Measurements from ENCODE around the genes CEACAM21, ERFL and ATP1A3.

DNA sequence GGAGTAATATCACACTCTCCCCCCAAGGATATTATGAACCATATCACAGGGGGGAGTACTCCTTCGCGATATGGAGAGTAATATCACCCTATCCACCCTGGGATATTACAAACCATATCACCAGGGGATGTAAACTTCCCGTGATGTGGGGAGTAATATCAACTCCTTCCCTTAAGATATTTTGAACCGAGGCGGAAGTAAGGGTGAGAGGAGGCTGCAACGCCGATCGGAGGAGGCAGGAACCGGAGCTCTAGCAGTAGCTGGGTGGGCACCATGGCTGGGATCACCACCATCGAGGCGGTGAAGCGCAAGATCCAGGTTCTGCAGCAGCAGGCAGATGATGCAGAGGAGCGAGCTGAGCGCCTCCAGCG lies 62.9 kb downstream of the ERICH4 start:
- RRBS, 2 experiments: no CpG with 5 or more reads among the region's 15 CpGs

- RRBS, 2 experiments: no CpG with 5 or more reads among the region's 6 CpGs
These were observed at the start of gene CEACAM21 for GRCh38 chr19:41575846-41576289. Gene CEACAM21, plus strand, starts transcription at chr19:41576166.

- RRBS, 2 experiments: no CpG with 5 or more reads among the region's 8 CpGs
These were observed 20.8 kb upstream of the CEACAM6 start for GRCh38 chr19:41734163-41735213.

- RRBS, 2 experiments: no CpG with 5 or more reads among the region's 4 CpGs
These were observed 9.5 kb upstream of the CEACAM6 start for GRCh38 chr19:41745916-41746189.

DNA sequence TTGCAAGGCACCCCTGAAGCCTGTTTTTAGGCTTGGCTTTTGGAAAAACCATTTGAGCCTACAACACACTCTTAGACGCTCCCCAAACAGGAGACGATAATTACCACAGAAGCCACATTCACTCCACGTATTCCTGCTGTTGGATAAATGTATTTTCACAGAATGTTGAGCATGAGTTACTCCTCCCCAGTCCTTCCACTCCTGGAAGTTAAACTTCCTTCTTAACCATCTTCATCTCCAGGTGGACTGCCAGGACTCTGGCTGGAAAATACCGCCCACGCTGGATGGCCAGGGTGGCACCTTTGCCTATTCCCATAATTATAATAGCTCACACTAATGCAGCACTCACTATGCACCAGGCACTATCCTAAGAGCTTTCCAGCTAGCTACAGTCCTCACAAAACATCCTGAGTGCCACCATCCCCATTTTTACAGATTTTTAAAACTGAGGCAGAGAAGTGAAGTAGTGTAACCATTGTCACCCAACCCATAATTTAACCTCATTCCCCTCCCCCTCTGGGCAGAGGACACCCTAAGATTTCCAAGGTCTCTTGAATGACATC lies 18.3 kb downstream of the CEACAM6 start:
- RRBS, 2 experiments: no CpG with 5 or more reads among the region's 5 CpGs

DNA sequence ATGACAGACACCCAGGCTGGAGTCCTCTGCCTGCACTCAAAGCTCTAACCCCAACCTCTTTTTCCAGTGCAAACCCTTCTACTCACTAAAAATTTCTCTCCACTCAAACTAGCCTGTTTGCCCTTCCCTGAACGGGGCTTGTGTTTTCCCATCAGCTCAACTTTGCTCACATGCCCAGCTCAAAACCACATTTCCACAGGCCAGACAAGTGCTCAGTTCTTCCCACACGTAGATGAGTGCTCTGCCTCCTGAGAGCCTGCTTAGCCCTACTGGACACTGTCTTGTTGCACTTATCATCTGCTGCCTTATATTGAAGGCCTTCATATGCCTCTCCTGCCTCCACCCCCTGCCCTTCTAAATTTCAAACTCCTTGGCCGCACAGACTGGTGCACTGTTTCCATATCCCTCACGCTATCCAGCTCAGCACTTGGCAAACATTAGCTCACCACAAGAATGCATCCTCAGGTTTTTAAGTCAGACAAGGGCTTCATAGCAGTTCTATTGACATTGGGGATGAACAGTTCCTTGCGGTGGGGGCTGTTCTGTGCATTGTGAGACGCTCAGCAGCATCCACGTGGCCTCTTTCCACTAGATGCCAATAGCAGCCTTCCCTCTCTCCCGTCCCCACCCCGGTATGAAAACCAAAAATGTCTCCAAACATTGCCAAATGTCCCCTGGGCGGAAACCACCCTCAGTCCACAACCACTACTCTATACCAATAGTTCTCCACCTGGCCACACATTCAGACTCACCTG lies 3.9 kb upstream of the CEACAM3 start:
- RRBS, 2 experiments: no CpG with 5 or more reads among the region's 10 CpGs

- RRBS, 2 experiments: no CpG with 5 or more reads among the region's 12 CpGs
These were observed 3.0 kb downstream of the CEACAM3 start for GRCh38 chr19:41799158-41799940.

DNA sequence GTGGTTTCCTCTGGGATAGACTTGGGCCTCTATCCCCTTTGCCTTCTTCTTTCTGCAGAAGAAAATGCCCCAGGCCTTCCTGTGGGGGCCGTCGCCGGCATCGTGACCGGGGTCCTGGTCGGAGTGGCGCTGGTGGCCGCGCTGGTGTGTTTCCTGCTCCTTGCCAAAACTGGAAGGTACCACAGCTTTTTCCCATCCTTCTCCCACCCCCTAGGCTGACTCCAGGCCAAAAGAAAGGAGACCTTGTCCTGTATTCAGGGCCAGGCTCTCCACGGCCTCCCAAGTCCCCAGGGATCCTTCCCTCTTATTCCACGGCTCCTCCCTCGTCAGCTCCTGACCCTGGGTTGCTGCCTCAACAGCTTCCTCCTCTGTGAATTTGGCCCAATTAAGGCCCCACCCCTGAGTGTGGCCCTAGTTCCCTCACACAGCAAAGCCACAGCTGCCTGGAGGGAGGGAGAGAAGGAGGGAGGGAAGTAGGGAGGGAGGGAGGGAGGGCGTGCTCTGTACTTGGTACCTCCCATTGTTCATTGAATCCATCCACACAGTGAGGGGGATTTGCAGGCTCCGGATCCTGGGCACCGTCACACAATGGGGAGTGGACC lies 12.5 kb downstream of the CEACAM3 start:
- RRBS, 2 experiments: no CpG with 5 or more reads among the region's 15 CpGs

DNA sequence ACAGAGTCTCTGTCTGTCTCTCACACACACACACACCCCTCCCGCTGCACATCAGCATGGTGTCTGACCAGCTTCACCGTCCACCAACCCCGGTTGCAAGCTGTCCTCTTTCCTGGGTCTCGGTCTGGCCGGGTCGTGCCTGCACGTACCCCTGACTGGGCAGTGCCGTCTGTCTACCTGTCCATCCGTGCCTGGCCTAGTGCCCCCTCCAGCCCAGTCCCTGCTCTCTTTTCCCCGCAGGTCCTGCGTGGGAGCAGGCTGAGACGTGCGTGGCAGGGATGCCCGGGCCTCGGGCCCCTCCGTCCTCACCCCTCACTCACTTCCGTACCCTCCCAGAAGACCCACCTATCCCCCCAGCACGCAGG lies 16.0 kb downstream of the ERFL start:
- RRBS, 2 experiments: no CpG with 5 or more reads among the region's 18 CpGs

GRCh38 chr19:41927699-41928689 lies at the start of gene ERFL:
Gene ERFL, minus strand, starts transcription at chr19:41928449.
- RRBS, 2 experiments: under 1% methylated on average over 26 to 31 of the region's 93 CpGs

DNA sequence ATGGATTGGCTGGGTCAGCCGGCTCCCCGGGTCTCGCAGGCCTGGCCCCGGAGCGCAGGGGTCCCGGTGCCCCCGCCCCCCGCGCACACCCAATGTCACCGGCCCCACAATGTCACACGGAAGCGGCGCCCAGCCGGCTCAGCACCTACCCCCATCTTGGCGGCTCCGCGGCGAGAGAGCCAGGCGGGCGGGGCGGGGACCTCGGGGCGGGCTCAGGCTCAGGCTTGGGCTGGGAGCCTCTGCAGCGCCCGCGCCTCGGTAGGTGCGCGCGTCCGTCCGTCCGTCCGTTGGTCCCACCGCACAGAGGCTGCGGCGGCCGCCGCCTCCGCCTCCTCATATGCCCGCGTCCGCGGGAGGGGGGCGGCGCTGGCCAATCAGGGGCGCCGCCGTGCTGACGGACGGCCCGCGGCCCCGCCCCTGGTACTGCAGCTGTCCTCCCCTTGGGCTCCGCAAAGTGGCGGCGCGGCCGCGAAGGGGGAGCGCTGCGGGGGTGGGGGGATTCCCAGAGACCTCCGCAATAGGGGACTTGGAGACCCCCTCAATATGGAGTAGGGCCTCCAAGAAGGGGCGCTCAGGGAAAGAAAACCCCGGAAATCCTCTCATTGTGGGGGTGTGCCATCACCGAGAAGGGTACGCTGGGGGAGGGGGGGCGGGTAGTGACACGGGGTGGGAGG lies at the start of gene ATP1A3:
ATP1A3 (minus strand) TSS at position 309 of the 674 bp plus-strand sequence.
- RRBS, 2 experiments: 6 to 21% methylated on average over 4 to 7 of the region's 69 CpGs

DNA sequence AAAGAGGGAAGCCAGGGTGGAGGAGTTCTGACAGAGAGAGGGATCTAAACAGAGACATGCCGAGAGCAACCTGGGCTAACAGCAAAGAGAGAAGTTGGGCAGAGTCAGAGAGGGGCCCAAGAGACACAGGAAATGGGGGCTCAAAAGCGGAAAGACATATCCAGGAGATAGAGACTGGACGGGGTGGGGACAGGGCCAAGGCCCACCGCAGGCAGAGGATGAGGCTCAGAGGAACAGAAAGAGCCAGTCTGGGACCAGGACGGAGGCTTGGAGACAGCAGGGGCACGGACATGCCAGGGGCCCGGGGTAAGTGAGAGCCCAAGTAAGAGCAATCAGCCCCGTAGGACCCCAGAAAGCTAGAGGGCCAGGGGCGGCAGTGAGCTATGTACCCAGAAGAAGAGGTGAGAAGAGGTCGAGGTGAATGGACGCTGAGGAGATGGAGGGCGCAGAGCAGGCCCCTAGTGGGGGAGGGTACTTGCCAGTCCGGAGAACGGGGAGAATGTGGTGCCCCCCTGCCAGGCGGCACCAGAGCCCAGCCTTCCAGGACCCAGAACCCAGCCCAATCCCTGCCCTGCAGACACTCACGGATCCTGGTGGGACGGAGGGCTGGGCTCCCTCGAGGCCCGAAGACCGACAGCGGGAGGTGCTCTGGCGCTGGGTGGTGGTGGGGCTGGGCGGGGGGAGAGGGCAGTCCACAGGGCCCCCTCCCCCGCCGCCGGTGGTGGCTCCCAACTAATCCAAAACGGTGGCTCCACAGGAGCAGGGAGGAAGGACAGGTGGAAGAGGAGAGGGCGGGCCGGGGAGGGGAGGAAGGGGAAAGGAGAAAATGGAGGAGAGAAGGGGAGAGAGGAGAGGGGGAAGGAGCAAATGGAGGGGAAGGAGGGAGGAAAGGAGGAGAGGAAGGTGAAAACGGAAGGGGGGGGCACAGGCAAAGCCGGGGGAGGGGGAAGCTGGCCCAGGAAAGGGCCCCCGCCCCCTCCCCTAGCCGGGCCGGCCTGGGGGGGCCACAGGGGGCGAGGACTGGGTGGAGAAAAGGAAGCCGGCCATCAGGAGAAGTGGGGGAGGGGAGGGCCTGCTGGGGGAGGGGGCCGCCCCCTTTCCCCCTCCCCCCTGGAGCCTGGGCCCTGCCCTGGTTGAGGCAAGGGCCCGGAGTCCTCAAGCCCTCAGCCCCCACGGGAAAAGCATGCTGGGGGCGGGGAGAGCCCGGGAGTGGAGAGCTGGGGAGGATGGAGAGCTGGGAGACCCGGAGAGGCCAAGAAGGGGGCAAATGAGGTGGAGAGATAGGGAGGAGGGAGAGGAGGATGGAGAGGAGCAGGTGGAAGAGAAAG lies 886 bp downstream of the GRIK5 start:
- RRBS, 2 experiments: 4 to 7% methylated on average over 12 of the region's 42 CpGs

- RRBS, 2 experiments: no CpG with 5 or more reads among the region's 1 CpG
These were observed 12.3 kb downstream of the ZNF574 start for GRCh38 chr19:42088265-42088581.

GRCh38 chr19:42088582-42089386 lies 12.8 kb downstream of the ZNF574 start:
- RRBS, 2 experiments: 91 to 93% methylated on average over 7 to 9 of the region's 19 CpGs

GRCh38 chr19:42198997-42199255 lies 18.6 kb downstream of the DEDD2 start:
- RRBS, 2 experiments: 100% methylated on average over 1 of the region's 3 CpGs; no CpG with 5 or more reads in 1 of the 2 experiments

GRCh38 chr19:42203380-42203733 lies 14.1 kb downstream of the DEDD2 start:
- RRBS, 2 experiments: no CpG with 5 or more reads among the region's 8 CpGs

DNA sequence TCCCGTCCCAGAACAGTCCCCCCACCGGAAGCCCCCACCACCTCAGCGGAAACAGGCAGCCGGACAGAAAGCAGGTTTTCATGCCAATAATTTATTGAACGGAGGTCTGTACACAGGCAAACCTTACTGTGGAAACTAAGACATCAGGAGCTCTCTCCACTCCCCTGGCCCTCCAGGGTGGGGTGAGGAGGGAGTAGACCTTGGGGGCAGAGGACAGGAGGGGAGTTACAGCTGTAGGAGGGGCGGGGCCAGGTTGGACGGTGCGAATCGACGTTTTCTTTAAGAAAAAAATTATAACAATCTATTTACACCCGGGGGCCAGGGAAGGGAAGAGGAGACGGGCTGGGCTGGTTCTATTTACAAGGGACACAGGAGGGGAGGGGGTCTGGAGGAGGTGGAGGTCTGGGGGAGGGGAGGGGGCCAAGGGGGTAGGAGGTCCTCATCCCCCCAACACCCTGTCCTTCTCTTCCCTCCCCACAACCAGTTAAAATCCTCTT lies 10.1 kb downstream of the ZNF526 start:
- RRBS, 2 experiments: no CpG with 5 or more reads among the region's 12 CpGs

- RRBS, 2 experiments: no CpG with 5 or more reads among the region's 8 CpGs
These were observed 9.3 kb downstream of the GSK3A start for GRCh38 chr19:42233023-42233577.

DNA sequence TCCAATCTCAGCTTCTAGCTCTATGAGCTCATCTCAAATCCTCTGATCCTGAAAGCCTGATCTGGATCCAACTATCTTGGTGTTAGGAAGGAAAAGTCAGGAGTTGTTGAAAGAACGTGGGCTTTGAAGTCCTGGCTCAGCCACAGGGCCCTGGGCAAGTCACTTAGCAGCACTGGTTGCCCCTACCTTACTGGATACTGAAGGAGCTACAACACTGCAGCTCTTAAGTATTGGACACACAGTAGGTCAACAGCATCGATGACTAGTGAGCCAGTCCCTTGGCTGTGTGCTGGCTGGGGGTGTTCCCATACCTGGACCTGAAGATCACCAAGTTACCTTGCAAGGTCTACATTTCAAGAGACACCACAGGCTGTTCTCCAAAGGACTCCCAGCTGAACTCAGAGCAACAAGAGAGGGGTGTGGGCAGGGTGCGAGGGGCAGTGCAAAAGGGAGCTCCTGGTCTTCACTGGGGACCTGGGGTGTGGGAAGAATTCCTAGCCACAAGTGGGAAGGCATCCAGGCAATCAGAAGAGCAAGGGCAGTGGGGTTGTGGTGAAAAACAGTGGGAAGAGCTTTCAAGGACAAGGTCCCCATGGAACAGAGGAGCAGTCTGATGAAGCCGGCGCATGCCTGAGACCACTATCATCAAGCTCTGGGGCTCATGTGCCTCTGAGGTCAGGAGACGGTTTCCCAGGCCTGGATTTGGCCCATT lies 4.5 kb upstream of the GSK3A start:
- RRBS, 2 experiments: no CpG with 5 or more reads among the region's 6 CpGs

- RRBS, 2 experiments: no CpG with 5 or more reads among the region's 3 CpGs
These were observed 2.1 kb downstream of the ERF start for GRCh38 chr19:42252955-42253104.